Calu3 (cell line): ENCODE results near the gene RBSN.

DNA sequence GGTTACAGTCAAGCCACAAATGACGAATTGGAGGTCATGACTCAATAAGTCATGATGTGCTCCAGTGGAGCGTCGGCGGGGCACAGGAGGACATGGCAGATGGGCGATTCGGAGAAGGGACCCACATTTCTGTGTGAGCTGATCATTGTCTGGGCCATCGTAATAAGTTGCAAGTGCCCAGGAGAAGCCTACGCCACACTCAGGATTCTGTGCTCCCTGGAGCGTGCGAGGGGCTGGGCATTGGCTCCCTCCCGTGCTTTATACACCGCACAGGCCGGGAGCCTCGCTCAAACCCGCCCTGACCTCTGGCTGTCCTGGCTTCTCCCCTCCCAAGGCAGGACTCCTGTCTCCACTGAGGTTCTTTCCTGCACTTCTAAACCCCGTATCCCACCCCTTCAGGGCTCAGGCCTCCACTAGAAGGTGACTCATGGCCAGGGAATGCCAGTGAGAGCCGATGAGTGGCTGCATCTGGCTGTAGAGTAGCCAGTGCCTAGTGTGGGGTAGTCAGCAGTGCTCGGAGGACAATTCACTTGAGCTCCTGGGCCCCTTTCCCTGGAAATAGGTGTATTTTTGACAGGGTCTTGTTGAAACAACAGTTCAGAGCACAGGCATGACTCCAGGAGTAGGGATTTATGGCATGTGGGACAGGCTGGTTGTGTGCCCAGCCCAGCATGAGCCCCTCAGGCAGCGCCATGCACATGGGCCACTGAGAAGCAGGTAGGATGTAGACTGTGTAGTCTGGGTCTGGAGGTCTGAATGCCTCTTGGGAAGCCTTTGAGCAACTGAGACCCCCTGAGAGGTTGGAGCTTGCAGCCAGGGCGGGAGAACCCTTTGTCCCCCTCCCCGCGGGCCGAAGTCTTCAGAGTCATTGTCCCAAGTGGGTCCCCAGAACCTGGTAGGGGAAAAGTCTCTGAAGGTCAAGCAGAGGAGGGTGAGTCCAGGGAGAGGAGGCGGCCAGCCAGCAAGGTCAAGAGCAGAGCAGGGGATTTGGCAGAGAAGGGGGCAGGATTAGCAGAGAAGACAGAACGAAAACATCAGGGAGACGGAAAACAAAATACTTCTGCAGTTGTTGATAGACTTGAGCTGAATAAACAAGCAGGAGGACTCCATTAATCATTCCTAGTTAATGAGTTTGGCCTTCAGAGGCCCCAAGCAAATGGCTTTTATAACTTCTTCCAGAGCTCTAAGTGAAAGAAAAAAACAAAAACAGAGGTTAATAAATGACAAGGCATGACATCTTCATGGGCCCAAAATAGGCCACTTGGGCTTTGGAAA is 67.1 kb downstream of the GRIP2 start:
- PRO-cap, result no peak

- PRO-cap, result no peak
Measured at GRCh38 chr3:14616925-14617326, 34.6 kb upstream of the CCDC174 start.

DNA sequence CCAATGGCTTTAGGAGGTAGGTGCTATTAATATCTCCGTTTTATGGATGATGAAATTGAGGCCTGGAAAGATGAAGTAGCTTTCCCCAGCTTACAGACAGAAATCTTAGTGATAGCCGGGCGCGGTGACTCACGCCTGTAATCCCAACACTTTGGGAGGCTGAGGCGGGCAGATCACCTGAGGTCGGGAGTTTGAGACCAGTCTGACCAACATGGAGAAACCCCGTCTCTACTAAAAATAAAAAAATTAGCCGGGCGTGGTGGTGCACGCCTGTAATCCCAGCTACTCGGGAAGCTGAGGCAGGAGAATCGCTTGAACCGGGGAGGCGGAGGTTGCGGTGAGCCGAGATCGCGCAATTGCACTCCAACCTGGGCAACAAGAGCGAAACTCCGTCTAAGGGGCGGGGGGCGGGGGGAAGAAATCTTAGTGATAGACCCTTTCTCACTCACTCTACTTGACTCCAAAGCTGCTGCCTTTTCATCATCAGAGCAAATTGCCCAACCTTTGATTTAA is 1.0 kb downstream of the CCDC174 start:
- PRO-cap, result unidirectional peak, minus-strand start at position 107 of the sequence

GRCh38 chr3:14811129-14812309 is 7.2 kb upstream of the FGD5 start:
- PRO-cap, result no peak

DNA sequence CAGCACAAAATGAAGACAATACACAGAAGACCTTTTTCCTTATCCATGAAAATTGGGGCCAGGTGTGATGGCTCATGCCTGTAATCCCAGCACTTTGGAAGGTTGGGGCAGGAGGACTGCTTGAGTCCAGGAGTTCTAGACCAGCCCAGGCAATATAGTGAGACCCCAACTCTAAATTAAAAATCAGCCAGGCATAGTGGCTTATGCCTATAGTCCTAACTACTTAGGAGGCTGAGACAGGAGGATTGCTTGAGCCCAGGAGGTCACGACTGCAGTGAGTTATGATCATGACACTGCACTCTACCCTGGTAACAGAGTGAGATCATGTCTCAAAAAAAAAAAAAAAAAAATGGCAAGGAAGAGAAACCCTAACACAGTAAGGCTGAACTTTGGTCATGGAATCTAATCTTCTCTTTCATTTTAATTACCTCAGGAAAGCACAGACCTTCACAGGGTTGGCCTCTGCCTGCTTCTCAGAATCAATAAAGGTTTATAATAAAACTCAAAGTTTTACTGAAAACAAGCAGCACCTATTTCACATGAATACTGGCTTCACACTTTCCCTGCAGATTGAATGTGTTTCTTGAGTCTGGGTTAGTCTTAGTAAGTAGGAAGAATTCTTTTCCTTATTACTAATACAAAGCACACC is 11.8 kb upstream of the NR2C2 start:
- PRO-cap, result no peak

- PRO-cap, result no peak
Measured at GRCh38 chr3:15077838-15078575, 12.9 kb upstream of the MRPS25 start.

DNA sequence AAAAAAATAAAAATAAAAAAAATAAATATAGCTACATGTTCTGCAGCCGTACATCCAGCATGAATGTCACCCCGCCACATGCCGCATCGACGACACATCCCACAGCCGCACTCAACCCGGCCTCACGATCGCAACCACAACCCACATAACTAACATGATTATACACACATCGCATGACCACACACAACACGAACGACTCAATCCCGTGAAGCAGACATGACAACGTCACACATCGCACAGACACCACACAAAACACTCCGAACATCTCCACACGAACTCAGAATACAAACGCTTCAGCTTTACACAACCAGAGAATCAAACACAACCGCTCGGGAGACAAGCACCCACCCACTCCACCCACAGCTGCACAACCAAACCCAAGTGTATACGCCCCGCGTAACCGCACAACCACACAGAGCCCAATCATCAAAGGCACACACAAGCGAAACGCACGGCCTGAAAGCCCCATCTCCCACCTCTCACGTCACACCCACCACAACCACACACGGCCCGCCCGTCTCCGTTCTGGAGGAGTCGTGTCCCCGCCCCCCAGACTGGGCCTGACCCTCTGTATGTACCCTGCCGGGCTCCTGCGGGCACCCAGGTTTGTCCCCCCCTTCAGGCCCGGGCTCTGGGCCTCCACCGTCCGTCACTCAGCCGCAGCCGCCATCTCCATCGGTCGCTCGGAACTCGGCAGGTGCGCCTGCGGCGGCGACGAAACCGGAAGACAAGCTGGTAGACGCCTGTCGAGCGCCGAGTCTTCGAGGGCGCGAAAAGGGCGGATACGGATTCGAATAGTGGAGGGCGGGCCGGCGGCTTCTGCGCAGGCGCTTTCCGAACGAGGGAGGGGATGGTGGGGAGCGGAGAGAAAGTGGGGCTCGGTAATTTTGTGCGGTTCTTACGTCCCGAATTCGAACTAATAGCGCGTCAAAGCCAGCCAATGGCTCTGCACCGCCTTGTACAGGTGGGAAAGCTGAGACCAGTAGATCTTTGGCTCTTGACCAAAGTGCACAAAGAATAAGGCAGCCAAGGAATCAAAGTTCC is at the start of gene RBSN:
RBSN (minus strand) TSS at position 692 of the 1,044 bp plus-strand sequence.
- PRO-cap, result bidirectional peak, plus-strand start at position 846 of the sequence, minus-strand start at position 681 of the sequence

GRCh38 chr3:15243712-15244281 is 37.8 kb downstream of the CAPN7 start:
- PRO-cap, result no peak

- PRO-cap, result no peak
Measured at GRCh38 chr3:15274926-15275417, 57.4 kb downstream of the SH3BP5 start.

GRCh38 chr3:15278350-15278826 is 54.0 kb downstream of the SH3BP5 start:
- PRO-cap, result no peak

DNA sequence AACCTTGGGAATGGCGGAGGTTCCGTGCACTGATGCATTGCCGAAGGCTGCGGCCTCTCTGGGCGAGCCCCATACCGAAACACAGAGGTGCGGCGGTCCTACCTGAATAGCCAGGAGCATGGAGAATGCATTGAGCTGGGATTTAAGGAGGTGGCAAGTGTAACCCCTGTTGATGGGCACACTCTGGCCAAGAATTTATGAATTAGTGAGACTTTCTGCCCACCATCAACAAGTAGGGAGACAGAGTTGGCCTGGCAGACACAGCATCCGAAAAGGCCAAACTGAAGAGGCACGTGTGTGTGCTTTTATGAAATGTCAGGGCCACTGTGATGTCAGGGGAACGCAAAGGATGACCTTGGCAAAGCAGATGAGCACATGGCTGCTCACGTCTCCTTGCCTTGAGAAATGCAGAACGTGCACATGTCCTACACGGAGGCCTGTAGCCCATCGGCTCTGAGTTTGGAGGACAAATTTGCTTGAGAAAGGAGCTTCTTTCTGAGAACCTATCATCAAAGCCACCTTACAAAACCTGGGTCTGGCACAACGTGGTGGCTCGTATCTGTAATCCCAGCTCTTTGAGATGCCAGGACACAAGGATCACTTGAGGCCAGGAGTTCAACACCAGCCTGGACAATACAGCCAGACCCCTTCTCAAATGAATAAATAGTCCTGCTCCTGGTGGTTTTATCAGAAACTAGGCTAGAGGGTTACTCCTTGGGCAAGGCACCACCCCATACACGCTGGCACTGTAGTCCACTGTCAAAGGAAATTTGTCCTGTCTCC is 791 bp upstream of the SH3BP5 start:
- PRO-cap, result no peak

- PRO-cap, result no peak
Measured at GRCh38 chr3:15562548-15562901, 38.8 kb downstream of the HACL1 start.

GRCh38 chr3:15637242-15638069 is 35.9 kb downstream of the BTD start:
- PRO-cap, result no peak

GRCh38 chr3:15648221-15648977 is 46.9 kb downstream of the BTD start:
- PRO-cap, result no peak

DNA sequence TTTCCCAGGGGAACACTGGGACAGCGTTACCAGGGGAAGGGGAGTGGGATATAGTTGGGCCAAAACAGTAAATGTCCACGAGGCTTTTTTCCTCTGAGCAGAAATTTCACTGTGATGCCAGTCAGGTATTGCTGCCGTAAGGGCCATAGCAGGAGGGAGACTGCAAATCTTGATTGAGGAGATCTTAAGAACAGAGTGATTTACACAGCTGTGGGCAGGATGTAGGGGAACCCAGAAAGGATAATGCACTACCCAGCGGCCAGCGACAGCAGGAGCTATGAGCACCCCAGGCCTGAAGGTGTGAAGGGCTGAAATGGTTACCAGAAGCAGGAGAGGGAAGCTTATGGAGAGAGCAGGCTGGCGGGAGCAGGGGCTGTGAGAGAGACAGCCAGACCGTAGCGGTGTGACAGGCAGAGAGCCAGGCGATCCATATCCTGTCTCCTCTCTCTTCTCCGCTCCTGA is 49.7 kb downstream of the BTD start:
- PRO-cap, result no peak

DNA sequence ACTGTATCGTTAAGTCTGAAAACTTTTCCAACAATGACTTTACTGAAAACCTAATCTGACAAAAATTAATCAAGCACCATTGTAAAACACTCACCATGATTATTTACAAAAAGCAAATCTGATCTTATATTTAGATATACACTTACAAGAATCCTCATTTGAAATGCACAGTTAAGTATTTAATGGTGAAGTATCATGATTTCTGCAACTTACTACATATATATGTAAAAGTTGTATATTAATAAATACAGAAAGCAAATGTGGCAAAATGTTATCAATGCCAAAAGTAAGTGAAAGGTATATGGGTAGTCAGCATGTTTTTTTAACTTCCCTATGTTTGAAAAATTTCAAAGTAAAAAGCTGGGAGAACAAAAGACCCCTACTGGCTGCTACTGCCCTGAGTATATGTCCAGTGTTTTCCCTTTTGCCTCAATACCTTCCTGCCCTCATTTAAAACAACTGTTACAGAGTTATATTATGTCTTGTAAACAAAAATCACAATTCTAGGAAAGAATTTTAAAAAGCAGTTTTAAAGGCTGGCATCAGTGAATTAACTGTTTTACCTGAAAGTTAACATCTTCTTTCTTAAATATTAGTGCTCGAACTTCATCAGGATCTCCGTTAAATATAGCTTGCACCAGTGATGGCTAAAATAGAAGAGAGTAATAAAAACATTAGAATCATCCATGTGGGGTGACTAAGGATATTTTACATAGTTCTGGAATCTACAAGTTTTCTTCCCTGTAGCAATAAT is 2.9 kb downstream of the ANKRD28 start:
- PRO-cap, result no peak

- PRO-cap, result bidirectional peak, plus-strand start at chr3:15859680, minus-strand start at chr3:15859534; bidirectional peak, plus-strand start at chr3:15859940, minus-strand start at chr3:15859811
Measured at GRCh38 chr3:15859240-15860287, 61.8 kb upstream of the ANKRD28 start.

GRCh38 chr3:16101422-16101977 is 73.0 kb upstream of the GALNT15 start:
- PRO-cap, result bidirectional peak, plus-strand start at chr3:16101758, minus-strand start at chr3:16101495

DNA sequence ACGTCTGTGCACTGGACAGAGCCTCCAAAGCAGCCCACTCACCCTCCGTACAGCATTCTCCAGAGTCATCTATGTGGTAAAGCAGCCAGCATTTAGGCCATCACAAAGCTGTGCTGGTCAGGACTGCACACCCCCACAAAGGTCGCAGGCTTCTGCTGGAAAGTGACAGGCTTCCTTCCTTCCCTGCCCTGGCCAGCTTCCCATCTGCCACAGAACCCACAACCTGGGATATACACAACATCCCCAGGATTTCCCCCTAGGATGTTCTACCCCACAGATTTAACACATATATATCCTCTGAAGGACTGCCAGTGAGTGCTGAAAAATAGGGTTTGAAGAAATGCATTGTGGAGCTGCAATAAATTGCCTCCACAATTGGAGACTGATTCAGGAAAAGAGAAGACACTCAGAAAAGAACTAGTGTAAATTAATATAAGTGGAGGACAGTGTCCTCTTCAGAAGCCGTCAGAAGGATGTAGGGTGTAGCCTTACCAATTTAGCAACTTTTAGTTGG is 64.4 kb upstream of the GALNT15 start:
- PRO-cap, result no peak

DNA sequence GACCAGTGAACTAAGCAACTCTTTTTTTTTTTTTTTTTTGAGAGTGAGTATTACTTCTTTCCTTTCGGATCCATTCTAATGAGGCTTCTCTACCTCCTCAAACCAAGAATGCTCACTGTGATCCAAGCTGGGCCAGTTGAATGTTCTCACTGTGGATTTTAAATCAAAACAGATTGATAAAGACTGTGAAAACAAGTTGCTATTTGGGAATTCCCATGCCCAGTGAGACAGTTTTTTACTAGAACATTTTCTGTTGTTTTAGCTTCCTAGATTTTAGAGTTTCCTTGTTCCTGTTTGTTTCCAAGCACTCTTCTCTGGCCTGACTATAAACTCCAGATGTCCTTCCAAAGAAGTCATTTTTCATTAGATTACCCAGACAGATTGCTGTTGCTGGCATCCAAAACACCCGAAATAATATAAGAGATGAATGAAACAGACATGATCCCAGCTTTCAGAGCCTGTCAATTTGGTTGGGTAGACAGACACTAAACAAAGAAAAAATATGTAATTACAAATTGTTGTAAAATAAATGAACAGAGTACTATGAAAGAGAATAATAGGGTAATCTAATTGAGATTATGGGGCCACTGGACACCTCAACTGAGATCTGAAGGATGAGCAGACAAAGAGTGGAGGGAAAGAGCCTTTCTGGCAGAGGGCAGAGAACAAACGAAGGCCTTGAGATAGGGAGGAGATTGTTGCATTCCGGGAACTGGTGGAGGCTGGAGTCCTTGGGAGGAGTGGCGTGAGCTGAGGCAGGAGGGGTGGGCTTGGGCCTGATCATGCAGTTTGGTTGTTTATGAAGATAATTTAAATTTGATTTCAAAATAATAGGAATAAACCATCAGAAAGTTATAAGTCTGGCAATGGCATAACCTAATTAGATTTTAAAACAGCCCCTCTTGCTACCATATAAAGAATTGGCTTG is 59.8 kb upstream of the GALNT15 start:
- PRO-cap, result no peak